Caco-2 (cell line): ENCODE data around the genes AAGAB and ITGA11.

DNA sequence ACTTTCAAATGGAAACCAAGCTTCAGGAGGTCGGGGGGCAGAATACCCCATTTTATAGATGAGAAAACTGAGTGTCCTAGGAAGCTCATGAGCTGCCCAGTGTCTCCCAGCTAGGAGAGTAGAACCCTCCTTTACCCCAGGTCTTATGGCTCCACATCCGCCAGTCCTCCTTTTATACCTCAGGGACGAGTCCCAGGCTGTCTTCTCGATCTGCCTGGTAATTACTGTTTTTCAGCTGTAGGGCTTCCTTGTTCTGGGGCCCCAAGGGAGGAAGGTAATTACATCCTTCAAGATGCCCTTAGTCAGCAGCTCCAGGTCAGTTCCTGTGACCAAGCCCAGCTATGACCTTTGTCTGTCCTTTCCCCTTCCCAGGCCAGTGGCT, 92.7 kb downstream of the AAGAB start:
- PRO-cap: no peak
- RRBS: no CpG with 5 or more reads among the region's 4 CpGs

- PRO-cap: no peak
- RRBS: 95% methylated on average over 4 of the region's 23 CpGs
These were observed 89.1 kb downstream of the AAGAB start for GRCh38 chr15:67165305-67165900.

DNA sequence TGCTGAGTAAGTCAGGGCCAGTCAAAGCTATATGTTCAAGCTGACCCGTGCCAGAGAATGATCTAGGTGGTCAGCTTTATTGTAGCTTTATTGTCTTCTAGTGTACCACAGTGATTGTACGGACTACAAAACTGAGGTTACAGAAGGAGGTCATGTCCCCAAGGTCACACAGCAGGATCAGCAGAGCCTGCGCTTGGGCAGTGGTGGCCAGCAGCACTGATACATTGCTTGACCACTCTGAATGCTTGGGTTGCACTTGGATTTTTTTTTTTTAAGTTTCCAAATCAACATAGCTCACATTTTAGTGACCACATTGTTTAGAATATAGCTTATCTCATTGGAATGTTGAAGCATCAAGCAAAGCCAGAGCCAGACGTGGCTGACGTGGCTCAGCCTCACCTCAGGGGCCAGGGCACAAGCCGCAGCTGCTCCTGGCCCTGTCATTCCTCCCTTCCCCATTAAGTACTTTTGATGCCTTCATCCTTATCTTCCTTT, 76.0 kb downstream of the AAGAB start:
- PRO-cap: bidirectional peak, plus-strand start at position 372 of the sequence, minus-strand start at position 221 of the sequence
- RRBS: no CpG with 5 or more reads among the region's 6 CpGs

GRCh38 chr15:67201510-67202875, 52.5 kb downstream of the AAGAB start:
- PRO-cap: no peak
- RRBS: no CpG with 5 or more reads among the region's 8 CpGs

GRCh38 chr15:67254111-67255242, at the start of gene AAGAB:
AAGAB (minus strand) TSS chr15:67254661.
- PRO-cap: bidirectional peak, plus-strand start at chr15:67254412, minus-strand start at chr15:67254325; bidirectional peak, plus-strand start at chr15:67254902, minus-strand start at chr15:67254646; unidirectional peak, minus-strand start at chr15:67255059
- RRBS: 6% methylated on average over 16 of the region's 82 CpGs

GRCh38 chr15:67685350-67686291, 139.7 kb upstream of the SKOR1 start:
- PRO-cap: no peak
- RRBS: no CpG with 5 or more reads among the region's 4 CpGs

GRCh38 chr15:67784215-67784836, 41.0 kb upstream of the SKOR1 start:
- PRO-cap: no peak
- RRBS: no CpG with 5 or more reads among the region's 4 CpGs

GRCh38 chr15:67840224-67841171, 15.2 kb downstream of the SKOR1 start:
- PRO-cap: unidirectional peak, plus-strand start at chr15:67840372; bidirectional peak, plus-strand start at chr15:67840766, minus-strand start at chr15:67840707; unidirectional peak, minus-strand start at chr15:67840928
- RRBS: no CpG with 5 or more reads among the region's 57 CpGs

DNA sequence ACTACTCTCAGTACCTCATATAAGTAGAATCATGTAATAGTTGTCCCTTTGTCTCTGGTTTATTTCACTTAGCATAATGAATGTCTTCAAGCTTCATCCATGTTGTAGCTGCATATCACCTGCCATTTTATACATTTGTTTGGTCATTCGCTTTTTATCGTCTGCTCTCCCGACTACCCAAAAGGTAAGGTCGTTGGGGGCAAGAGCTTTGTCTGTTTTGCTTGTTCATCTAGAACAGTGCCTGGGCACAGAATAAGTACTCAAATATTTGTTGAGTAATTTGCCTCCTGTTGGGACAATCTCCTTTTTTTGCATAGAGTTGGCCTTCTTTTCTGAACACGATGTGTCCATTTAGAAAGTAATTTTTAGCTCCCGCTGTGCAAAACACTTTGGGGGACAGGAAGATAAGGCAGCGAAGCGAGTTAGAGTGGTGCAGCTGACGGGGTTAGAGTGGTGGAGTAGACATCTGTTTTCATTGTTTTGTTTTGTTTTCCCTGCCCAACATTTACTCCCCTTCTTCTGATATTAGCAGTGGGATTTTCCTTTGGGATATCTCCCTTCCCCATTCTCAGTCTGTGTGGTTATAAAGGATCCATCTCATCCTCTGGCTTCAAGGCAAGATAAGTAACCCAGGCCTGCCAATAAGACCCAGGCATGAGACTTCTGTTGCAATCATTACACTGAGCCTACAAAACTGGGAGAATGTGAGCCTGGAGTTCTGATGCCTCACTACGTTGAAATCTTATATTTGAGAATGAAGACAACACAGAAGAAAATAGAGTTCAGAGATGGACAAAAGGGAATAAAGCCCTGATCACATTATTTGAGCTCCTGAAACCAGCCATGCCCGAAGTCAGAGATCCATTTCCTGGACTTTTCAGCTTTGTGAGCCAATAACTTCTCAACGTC, 98.1 kb downstream of the SKOR1 start:
- PRO-cap: no peak
- RRBS: no CpG with 5 or more reads among the region's 12 CpGs

DNA sequence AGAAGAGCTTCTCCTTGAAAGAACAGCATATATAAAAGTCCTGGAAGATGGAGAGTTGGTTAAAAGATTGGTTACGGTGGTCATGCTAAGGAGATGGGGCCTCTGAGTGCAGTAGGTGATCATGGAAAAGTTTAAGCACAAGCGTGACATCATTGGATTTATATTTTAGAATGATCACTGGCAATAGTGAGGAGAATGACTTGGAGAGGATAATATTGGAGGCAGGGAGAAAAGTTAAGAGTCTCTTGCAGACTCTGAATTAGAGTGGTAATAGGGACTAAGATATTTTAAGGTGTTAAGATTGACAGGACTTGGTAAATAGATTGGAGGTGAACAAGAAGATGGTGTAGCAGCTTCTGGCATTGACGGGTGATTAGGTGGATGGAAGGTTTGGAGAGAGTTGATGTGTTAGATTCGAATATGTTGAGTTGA, 19.6 kb downstream of the PIAS1 start:
- PRO-cap: no peak
- RRBS: no CpG with 5 or more reads among the region's 4 CpGs

- PRO-cap: no peak
- RRBS: no CpG with 5 or more reads among the region's 4 CpGs
These were observed 52.5 kb downstream of the PIAS1 start for GRCh38 chr15:68106509-68107055.

DNA sequence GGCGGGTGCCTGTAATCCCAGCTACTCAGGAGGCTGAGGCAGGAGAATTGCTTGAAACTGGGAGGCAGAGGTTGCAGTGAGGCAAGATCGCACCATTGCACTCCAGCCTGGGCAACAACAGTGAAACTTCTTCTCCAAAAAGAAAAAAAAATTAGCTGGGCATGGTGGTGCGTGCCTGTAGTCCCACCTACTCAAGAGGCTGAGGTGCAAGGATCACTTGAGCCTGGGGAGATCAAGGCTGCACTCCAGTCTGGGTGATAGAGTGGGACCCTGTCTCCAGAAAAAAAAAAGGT, 56.3 kb downstream of the PIAS1 start:
- PRO-cap: no peak
- RRBS: no CpG with 5 or more reads among the region's 3 CpGs

- PRO-cap: no peak
- RRBS: no CpG with 5 or more reads among the region's 66 CpGs
These were observed 20.8 kb upstream of the FEM1B start for GRCh38 chr15:68256346-68257465.

- PRO-cap: no peak
- RRBS: no CpG with 5 or more reads among the region's 18 CpGs
These were observed 12.2 kb downstream of the FEM1B start for GRCh38 chr15:68289443-68290484.

- PRO-cap: no peak
- RRBS: no CpG with 5 or more reads among the region's 21 CpGs
These were observed 38.1 kb downstream of the FEM1B start for GRCh38 chr15:68315412-68316325.

DNA sequence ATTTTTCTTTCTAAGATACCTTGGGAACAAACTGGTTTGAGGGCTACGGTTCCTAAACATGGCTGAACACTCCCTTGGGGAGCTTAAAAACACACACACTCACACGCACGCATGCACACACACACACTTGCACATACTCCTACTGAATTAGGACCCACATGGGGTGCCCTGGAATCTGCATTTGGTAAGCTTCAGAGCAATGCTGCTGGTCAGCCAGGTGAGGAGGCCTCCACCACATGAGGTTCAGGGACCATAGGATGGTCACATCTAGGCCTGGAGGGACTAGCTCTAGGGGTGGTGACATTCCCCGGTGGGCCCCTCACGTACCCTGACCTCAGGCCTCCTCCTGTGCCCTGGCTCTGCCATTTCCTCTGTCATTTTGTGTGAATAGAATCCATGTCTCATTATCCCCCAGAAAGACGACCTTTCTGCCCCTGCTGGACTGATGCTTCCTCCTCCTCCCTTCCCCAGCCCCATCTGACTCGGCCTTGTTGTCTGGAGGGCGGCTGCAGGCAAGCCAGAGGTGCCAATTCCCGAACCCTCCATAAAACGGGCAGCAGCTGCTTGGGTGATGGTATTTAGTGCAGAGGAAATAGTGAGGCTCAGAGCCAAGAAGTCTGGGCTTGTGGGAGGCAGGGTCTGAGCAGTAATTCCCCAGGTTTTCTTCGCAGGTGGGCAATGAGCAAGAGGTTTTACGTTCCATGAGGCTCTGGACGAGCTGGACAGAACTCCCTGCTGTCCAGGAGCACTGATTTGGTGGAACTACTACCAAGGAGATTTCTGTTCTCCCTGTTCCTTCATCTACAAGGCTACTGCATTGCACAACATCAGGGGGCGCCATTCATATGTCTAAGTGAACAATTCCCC, 71.3 kb downstream of the ITGA11 start:
- PRO-cap: no peak
- RRBS: no CpG with 5 or more reads among the region's 14 CpGs

DNA sequence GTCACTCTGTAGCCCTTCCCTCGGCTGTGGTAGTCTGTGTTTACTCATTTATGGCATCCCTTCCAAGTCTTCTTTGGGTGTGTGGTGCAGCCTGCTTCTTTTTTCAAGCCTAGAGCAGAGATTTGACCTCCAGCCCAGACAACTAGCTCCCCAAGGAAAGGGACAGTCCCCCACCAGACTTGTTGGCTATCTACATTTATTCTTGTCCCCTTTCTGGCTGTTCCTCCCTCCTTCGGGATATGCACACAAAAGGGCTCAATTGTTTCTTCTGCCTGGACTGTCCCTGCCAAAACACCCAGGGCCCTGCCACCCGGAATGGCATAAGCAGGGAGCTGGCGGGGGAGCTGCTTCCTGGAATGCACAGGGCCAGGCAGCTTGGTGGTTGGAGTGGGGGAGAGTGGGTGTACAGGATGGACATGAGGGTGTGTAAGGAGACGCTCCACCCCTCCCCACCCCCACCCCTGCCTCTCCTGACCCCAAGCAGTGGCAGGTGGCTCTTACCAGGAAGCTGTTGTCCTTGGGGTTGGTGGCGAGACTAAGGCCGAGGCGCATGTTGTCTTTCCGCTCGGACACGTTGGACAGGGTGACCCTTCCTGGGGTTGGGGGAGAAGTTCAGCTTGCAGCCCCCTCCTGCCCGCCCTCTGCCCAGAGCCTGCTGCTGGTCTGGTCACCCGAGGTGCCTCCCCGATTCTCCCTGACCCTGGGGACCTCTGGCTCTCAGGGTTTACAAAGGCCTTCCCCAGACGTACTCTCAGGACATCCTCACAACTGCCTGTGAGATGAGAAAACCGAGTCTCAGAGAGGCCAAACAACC, 67.5 kb downstream of the ITGA11 start:
- PRO-cap: no peak
- RRBS: no CpG with 5 or more reads among the region's 16 CpGs

GRCh38 chr15:68431503-68432557, at the start of gene ITGA11:
ITGA11 (minus strand) TSS chr15:68432163.
- PRO-cap: bidirectional peak, plus-strand start at chr15:68432271, minus-strand start at chr15:68432184
- RRBS: 7% methylated on average over 28 of the region's 70 CpGs

DNA sequence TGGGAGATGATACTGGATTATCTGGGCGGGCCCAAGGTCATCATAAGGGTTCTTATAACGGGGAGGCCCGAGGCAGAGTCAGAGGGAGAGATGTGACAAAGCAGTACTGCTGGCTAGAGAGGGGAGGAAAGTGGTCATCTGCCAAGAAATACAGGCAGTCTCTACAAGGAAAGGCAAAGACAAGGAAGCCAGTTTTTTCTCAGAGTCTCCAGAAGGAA, 66.2 kb upstream of the CORO2B start:
- PRO-cap: no peak
- RRBS: no CpG with 5 or more reads among the region's 3 CpGs

DNA sequence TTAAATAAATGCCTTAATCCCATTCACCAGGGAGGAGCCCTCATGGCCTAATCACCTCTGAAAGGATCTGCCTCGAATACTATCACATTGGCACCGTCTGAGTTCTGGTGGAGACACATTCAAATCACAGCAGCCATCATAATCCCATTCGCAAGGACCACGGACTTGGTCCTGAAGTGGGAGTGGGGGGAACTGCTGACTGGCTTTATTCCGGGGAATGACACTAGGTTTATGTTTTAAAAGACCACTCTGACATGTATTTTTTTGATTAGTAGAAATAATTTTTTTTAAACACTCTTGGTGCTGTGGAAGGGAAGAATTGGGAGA, 23.2 kb downstream of the CORO2B start:
- PRO-cap: no peak
- RRBS: no CpG with 5 or more reads among the region's 5 CpGs